ENCODE measurements around the gene STK24.

- PRO-cap = no peak
- RAMPAGE, long total RNA, 4 experiments = no peak in any of the 4 experiments
These were observed 11.4 kb downstream of the MBNL2 start for GRCh38 chr13:97233344-97234053.

- PRO-cap = no peak
- RAMPAGE, long total RNA, 4 experiments = no peak in any of the 4 experiments
These were observed 16.2 kb downstream of the MBNL2 start for GRCh38 chr13:97237909-97239196.

- PRO-cap = no peak
- RAMPAGE, long total RNA, 4 experiments = no peak in any of the 4 experiments
These were observed 20.6 kb downstream of the MBNL2 start for GRCh38 chr13:97242600-97243312.

GRCh38 chr13:97256959-97257571, 34.9 kb downstream of the MBNL2 start:
- PRO-cap = no peak
- RAMPAGE, long total RNA, 4 experiments = no peak in any of the 4 experiments

DNA sequence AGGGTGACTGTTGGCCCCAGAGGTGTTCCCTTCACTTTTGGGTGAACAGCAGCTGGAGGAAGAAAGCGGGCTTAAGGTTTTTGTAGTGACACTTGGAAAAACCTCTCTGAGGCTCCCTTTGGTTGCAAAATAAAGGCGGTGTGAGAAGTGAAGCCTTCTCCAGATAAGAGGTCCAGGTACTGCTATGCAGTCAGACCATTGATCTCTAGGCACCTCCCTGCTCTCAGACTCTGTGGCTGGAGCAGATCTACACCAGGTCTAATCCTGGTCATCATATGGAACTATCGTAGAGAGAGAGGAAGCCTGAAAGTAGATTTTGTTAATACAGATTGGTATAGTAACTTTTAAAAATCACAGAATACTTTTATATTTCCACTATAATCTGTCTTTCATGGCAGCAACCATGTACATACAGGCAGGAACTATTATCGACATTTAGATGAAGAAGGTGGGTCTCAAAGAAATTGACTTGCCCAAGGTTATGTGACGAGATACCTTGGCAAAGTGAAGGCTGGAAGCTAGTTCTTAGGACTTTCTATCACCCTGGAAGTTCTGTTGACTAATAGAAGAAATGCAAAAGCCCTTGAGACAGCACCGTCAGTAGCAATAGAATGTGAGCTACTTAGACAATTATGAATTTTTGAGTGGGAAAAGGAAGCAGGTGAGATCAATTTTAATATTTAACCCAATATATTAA, 47.6 kb downstream of the MBNL2 start:
- PRO-cap = no peak
- RAMPAGE, long total RNA, 4 experiments = start-site peak on the plus strand in 2 of 4 experiments, centred at positions 427 to 448 of the sequence, 7 to 10 reads per replicate

DNA sequence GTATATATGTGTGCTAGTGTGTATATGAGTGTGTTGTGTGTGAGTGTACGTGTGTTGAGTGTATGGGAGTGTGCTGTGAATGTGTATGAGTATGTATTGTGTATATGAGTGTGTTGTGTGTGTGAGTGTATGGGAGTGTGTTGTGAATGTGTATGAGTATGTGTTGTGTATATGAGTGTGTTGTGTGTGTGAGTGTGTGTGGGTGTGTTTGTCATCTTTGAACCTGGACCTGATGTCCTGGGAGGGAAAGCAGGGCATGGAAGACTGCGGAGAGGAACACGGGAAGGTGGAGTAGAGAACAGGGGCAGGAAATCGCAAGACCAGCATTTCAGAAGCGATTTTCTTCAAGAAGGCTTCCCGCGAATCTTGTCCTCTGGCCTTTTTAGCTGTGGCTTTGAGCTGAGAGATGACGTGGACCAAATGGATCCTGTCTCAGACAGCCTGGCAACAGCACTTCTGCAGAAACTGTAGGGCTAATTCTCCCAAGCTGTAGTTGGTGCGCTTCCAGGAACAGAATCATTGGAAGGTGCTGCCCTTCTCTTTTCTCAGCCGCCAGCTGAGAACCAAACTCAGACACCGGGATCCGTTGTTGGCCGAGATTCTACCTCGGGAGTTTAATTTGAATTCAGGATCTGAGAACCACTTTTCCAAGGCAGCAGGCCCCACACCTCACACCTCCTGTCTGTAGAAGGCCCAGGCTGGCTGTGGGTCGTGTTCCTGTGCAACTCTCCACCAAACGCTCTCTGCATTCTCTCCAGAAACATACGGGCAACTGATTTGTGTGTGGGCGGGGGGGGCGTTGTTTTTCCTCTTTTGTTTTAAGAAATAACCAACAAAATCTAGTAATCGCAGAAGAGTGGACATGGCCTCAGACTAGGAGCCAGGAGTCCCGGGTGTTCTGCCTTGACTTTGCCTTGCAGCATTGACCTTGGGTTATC, 94.6 kb upstream of the RAP2A start:
- PRO-cap = no peak
- RAMPAGE, long total RNA, 4 experiments = no peak in any of the 4 experiments

DNA sequence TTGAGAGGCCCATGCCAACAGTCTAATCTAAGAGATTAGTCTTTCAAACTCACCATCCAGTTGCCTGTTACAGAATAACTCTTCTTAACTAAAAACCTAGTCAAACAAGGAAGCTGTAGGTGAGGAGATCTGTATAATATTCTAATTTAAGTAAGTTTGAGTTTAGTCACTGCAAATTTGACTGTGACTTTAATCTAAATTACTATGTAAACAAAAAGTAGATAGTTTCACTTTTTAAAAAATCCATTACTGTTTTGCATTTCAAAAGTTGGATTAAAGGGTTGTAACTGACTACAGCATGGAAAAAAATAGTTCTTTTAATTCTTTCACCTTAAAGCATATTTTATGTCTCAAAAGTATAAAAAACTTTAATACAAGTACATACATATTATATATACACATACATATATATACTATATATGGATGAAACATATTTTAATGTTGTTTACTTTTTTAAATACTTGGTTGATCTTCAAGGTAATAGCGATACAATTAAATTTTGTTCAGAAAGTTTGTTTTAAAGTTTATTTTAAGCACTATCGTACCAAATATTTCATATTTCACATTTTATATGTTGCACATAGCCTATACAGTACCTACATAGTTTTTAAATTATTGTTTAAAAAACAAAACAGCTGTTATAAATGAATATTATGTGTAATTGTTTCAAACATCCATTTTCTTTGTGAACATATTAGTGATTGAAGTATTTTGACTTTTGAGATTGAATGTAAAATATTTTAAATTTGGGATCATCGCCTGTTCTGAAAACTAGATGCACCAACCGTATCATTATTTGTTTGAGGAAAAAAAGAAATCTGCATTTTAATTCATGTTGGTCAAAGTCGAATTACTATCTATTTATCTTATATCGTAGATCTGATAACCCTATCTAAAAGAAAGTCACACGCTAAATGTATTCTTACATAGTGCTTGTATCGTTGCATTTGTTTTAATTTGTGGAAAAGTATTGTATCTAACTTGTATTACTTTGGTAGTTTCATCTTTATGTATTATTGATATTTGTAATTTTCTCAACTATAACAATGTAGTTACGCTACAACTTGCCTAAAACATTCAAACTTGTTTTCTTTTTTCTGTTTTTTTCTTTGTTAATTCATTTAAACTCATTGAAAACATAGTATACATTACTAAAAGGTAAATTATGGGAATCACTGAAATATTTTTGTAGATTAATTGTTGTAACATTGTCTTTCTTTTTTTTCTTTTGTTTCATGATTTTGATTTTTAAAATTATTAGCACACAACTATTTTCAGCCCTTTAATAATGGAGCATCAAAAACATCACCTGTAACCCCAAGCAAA, 41.3 kb upstream of the RAP2A start:
- PRO-cap = no peak
- RAMPAGE, long total RNA, 4 experiments = no peak in any of the 4 experiments

- PRO-cap = no peak
- RAMPAGE, long total RNA, 4 experiments = no peak in any of the 4 experiments
These were observed 96.9 kb upstream of the RNF113B start for GRCh38 chr13:98273866-98274561.

DNA sequence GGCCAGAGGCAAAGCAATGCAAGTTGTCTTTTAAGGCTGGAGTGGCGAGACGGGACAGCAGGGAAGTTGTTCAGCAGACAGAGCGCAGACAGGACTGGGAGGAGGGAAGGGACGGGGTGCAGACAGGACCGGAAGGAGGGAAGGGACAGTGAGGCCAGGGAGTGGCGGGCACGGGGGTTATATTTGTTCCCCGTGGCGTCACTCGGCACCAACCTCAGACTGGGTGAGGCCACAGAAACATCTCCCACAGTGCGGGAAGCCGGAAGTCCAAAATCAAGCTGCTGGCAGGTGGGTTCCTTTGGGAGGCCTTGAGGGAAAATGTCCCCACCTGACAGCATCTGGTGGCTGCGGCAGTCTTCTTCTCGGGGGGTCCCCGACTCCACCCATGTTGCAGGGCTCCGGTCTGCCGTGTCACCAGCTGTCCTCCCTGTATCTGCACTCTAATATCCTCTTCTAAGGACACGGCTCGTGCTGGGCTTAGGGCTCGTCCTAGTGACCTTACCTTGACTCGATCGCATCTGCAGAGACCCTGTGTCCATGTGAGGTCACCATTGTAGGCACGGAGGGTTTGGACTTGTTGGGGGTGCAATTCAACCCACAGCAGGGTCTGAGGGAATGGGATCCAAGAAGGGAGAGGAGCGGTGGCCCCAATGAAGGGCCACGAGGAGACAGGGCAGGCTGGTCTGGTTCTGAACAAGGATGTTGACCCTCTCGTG, 133.0 kb downstream of the STK24 start:
- PRO-cap = no peak
- RAMPAGE, long total RNA, 4 experiments = no peak in any of the 4 experiments

GRCh38 chr13:98470971-98471759, 105.7 kb downstream of the STK24 start:
- PRO-cap = no peak
- RAMPAGE, long total RNA, 4 experiments = start-site peak on the minus strand in 1 of 4 experiments, at chr13:98471481-98471525 at its widest, 6 reads per replicate

GRCh38 chr13:98476157-98476426, 100.8 kb downstream of the STK24 start:
- PRO-cap = no peak
- RAMPAGE, long total RNA, 4 experiments = no peak in any of the 4 experiments

DNA sequence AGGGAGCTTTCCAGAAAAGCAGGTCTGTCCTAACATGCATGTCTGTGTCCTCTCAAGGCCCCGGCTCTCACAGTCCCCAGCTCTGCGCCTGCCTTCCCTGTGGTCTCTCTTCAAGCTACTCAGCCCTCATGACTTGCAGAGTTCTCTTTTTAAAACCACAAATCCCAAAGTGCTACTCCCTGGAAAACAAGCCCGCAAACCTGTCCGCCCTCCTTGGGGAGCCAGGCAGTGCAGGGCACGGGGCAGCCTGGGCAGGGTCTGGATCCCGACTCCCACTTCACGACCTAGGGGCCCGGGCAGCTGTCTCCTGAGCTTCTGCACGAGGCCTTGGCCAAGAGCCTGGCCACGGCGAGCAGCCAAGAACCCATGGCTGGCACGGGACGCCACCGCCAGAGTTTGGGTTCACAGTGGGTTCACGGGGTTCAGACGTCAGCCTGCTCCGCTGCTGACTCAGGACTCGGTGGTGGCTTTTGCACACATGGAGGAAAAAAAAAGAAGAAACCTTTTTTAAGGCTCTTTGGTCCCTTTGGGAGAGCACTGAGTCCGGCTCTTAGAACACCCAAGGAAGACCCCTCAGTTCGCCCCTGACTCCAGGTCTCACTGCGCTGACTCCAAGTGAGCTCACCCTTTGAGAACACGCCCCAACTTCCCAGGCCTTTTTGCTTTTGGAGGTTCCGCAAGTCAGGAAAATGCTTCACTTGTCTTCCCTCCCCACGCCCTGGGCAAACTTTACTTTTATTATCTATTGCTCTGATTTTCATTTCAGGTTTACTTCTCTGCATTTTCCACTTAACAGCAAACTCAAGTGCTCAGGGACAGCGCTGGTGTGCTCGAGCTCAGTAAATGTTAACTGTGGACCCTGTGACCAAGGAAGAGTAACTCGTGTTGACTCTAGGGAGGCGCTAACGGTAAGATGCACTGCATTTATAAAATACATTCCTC, 93.7 kb downstream of the STK24 start:
- PRO-cap = no peak
- RAMPAGE, long total RNA, 4 experiments = no peak in any of the 4 experiments

- PRO-cap = bidirectional peak, plus-strand start at chr13:98495847, minus-strand start at chr13:98495713; bidirectional peak, plus-strand start at chr13:98496492, minus-strand start at chr13:98496313
- RAMPAGE, long total RNA, 4 experiments = no peak in any of the 4 experiments
These were observed 81.0 kb downstream of the STK24 start for GRCh38 chr13:98495445-98496703.

GRCh38 chr13:98509621-98510113, 67.2 kb downstream of the STK24 start:
- PRO-cap = bidirectional peak, plus-strand start at chr13:98509885, minus-strand start at chr13:98509722
- RAMPAGE, long total RNA, 4 experiments = no peak in any of the 4 experiments

GRCh38 chr13:98548229-98548712, 28.6 kb downstream of the STK24 start:
- PRO-cap = no peak
- RAMPAGE, long total RNA, 4 experiments = no peak in any of the 4 experiments

- PRO-cap = no peak
- RAMPAGE, long total RNA, 4 experiments = no peak in any of the 4 experiments
These were observed 8.8 kb downstream of the STK24 start for GRCh38 chr13:98568211-98568442.

DNA sequence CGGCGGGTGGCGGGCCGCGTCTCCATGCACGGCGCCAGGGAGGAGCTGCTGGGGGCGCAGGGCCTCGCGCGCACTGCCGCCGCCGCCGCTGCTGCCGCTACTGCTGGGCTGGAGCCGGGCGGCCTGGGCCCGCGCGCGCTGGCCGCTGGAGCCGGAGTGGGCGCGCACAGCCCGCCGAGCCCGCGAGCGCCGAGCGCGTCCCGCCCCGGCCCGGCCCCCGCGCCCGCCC, at the start of gene STK24:
Gene STK24 (minus strand): TSS at position 158 of the 229 bp plus-strand sequence.
- PRO-cap = bidirectional peak, plus-strand start outside the sequence, minus-strand start at position 158 of the sequence
- RAMPAGE, long total RNA, 4 experiments = no peak in any of the 4 experiments

DNA sequence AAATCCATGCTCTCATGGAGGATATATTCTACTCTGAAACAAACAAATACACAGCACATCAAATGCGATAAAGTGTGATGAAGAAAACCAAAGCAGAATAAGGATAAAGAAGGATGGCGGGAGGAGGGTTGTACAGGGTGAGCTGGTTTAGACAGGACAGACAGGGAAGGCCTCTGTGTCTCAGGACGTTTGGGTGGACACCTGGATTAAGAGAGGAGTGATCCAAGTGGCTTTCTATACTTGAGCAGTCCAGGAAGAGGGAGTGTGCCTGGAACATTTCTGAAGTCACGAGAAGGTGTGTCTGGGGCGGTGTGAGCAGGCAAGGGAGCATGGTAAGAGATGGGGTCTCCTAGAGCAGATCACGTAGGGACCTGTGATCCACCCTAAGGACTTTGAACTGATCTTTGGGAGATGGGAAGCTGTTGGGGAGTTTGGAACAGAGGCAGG, 15.4 kb upstream of the STK24 start:
- PRO-cap = bidirectional peak, plus-strand start at position 298 of the sequence, minus-strand start at position 208 of the sequence
- RAMPAGE, long total RNA, 4 experiments = no peak in any of the 4 experiments

DNA sequence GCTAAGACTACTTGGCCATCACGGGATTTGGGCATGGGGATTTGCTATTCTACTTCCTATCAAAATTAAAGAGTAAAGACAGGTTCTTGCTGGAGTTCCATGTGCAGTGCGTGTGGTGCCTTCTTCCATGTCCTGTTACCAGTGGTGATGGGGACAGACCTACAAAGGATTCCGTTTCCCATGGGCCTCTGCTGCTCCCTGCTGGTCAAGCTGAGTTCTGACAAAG, 90.3 kb upstream of the SLC15A1 start:
- PRO-cap = no peak
- RAMPAGE, long total RNA, 4 experiments = no peak in any of the 4 experiments

- PRO-cap = no peak
- RAMPAGE, long total RNA, 4 experiments = no peak in any of the 4 experiments
These were observed 59.1 kb downstream of the DOCK9 start for GRCh38 chr13:98918663-98919218.